Pulmonary lymph node (tissue), 1 donor: ENCODE data around the gene SPG7.

DNA sequence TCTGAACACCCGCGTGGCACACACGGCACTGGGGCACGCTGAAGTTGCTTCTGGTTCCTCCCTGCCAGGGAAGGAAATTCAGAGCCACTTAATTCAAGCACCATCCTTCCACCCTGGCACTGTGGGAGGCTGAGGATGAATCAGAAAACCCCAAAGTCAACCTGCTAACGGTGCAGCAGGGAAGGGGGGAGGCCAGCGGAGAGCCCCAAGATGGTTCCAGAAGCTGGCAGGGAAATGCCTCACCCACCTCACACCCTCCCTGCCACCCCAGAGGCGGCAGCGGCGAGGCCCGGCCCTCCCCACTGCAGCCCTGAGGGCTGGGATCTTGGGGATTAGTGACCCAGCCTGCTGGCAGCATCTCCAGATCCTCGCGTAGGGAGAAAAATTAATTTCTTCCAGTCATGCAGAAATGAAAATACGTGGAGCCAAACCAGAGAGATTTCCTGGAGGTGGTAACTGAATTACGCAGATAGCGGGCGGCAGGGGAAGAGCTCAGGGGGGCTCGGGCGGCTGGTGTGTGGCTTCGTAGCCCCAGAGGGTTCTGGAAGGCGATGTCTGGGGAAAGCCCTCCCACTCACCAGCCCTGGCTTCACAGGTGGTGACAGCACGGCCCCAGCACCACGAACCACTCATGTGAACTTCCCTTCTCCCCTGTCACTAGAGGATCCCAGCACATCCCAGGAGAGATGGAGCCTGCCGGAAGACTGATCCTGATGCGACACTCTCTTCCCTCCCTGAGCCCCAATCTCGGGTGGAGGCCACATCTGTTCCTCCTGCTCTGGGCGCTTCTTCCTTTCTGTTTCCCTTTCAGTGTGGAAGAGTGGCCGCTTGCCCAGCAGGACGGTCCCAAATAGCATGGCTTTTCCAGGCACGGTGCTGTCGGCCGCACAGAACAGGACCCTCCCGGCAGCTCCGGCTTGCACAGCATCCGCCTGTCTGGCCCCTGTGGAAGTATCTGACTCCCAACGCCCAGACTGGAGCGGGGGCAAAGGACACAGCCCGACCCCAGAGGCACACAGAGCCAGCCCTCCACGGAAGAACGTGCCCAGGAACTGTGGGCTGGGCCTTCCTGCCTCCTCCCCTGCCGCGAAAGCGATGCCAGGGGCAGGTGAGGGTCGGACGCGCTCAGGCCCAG is 37.9 kb downstream of the CBFA2T3 start:
- PRO-cap, result unidirectional peak, plus-strand start at position 270 of the sequence; bidirectional peak, plus-strand start at position 544 of the sequence, minus-strand start at position 374 of the sequence; bidirectional peak, plus-strand start at position 1,095 of the sequence, minus-strand start at position 1,015 of the sequence

DNA sequence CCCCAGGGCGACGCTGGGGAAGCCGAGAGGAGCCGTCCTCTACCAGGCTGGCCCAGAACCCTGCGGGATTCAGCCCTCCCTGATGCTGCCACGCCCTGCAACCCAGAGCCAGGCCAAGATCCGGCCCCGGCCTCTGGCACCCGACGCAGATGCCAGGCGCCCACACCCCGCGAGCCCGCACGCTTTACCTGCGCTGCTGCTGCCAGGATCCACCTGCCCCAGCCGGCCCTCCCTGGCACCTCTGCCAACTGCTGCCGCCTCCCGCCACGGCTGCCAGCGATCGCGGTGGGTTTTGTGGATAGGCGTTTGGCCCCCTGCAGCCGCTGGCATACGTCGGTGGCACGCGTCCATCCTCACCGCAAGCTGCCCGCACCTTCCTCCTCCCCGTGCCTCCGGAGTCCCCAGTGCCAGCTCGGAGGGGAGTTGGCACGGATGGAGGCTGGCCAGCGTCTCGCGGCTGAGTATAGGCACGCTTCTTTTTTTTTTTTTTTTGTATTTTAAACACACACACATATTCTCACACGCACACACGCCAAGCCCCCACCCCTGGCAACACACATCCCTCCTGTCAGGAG is 41.3 kb upstream of the ACSF3 start:
- PRO-cap, result no peak

GRCh38 chr16:89071739-89072463 is 21.8 kb upstream of the ACSF3 start:
- PRO-cap, result no peak

- PRO-cap, result no peak
Observed at GRCh38 chr16:89101586-89102039, 8.0 kb downstream of the ACSF3 start.

DNA sequence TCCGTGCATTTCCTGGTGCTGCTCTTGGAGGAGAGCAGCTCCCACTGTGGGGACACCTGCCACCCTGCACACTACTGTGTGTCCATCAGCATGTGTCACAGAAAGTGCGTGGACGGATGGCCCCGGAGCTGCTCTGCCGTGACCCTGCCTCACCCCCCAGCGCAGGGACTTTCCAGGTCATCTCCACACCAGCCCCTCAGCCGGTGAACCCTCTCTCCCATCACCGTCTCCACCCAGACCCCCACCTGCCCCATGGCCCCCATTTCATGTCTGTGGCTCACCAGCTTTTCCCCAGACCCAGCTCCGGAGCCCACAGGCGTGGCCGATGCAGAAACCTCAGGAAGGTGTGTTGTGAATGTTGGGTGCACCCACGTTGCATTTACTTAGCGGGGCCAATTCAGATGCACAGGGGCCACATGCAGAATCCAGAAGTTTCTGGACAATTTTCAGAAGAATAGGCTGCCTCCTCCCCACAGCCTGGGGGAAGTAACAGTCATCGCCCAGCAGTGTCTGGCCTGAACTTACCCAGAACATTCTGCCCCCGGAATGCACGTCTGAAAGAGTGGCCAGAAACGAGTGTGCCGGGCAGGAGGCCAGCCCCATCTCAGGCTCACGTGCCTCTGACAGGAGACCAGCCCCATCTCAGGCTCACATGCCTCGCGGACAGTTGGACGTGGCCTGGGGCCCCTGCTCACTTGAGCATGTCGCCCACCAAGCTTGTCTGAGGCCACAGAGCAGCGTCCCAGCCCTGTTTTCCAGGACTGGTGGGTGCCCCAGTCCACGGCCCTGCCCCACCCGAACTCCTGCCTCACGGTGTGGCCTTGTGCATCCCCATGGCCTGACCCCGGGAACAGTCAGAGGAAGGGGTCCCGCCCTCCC is 16.6 kb upstream of the CDH15 start:
- PRO-cap, result unidirectional peak, plus-strand start at position 666 of the sequence

DNA sequence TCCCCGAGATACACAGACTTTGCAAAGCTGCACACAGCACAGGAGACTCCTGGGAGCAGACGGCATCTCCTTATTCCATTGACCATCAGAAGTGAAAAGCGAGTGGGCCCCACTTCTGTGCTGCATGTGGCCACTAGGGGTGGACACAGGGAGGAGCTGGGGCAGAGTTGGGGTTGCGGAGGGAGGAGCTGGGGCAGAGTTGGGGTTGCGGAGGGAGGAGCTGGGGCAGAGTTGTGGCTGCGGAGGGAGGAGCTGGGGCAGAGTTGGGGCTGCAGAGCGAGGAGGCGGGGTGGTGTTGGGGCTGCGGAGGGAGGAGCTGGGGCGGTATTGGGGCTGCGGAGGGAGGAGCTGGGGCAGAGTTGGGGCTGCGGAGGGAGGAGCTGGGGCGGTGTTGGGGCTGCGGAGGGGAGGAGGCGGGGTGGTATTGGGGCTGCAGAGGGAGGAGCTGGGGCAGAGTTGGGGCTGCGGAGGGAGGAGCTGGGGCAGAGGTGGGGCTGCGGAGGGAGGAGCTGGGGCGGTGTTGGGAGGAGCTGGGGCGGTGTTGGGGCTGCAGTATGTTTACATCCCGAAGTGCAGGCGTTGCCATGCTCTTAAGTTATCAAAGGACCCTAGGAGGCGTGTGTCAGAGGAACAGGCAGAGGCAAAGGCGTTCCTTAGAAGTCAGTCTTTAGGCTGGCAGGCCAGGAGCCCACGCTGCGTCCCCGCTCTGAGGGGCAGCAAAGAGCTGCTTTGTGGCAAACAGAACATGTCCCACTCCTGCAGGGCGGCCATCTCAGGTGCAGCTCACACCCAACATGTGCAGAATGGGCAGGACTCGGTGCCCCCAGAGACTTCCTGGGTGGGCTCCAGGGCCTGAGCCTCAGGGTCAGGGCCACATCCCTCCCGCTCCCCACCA is 76.0 kb downstream of the ZNF778 start:
- PRO-cap, result no peak

DNA sequence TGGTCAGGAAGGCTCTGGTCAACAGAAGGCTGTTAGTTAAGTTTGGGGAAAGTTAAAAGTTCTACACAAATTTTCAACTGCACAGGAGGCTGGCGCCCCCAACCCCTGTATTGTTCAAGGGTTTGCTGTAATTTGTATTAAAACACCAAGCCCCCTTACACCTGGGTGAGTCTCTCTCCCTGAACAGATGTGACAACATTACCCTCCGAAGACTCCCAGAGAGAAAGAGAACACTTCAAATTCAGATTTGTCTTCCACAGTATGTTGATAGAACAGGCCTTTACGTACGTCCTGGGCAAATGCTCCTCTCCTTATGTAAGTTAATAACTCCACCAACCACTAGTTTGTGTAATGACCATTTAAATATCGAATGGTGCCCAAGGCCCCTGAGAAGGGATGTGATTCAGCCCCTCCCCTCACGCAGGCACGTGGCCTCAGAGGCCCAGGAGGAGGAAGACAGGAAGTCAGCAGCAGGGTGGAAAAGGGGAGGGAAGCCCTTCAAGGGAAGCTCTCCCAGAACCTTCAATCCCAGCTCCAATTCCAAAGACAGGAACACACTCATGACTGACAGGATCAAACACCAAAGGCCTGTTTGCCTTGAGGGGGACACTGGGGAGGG is 104.7 kb downstream of the ZNF778 start:
- PRO-cap, result no peak

DNA sequence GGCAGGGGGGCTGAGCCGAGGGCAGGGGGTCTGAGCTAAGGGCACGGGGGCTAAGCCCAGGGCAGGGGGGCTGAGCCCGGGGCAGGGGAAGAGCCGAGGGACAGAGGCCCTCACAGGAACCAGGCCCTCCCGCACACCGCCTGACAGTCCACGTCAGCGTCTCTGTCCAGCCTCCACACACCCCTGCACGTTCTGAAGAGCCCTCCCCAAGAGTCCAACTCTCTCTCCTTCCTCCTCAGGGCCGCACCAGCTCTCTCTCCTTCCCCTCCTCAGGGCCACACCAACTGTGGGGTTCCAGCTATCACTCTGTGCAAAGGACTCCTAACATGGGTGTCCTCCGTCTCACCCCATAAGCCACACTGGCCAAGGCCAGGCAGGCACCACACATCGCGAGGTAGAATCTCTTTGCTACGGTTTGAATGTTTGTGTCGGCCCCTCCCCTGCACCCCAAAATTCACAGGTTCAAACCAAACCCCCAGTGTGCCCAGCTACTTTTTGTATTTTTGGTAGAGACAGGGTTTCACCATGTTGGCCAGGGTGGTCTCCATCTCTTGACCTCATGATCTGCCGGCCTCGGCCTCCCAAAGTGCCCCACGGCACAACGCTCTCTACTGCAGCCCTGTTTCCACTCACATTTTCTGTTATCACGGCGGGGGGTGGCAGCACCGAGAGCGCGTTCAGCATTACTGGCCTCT is 106.2 kb downstream of the ZNF778 start:
- PRO-cap, result no peak

DNA sequence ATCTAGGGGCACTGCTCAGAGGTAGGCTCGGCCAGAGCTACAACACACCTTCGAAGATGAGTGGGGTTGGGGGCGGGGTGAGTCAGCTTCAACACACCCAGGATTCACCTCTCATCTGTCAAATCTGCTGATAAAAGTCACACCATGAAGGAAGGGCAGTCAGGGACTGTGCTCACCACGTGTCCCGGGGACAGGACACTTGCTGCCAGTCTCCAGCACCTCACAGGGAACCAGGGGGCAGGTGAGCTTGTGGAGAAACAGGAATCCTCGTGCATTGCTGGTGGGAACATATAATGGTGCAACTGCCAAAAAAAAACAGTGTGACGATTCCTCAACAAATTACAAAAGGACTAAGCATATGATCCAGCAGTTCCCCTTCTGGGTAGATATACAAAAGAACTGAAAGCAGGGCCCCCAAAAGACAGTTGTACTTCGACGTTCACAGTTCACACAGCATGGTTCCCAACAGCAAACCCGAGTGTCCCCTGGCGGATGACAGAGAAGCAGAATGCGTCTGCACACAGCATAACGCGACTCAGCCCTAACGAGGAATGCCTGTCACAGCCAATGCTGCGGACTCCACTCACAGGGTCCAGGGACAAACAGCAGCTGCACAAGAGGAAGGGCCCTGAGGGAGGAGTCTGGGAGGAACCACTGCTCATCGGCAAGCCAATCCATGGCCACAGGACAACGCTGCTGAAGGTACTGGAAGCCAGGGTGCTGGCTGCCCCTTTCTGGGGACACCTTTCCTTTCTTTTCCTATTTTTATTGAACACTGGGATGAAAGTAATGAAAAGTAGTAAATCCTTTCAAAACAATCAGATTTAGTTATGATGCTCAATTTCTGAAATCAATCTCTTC is 133.0 kb downstream of the ANKRD11 start:
- PRO-cap, result no peak

- PRO-cap, result no peak
Observed at GRCh38 chr16:89394821-89395719, 95.3 kb downstream of the ANKRD11 start.

GRCh38 chr16:89407198-89408441 is 82.7 kb downstream of the ANKRD11 start:
- PRO-cap, result no peak

DNA sequence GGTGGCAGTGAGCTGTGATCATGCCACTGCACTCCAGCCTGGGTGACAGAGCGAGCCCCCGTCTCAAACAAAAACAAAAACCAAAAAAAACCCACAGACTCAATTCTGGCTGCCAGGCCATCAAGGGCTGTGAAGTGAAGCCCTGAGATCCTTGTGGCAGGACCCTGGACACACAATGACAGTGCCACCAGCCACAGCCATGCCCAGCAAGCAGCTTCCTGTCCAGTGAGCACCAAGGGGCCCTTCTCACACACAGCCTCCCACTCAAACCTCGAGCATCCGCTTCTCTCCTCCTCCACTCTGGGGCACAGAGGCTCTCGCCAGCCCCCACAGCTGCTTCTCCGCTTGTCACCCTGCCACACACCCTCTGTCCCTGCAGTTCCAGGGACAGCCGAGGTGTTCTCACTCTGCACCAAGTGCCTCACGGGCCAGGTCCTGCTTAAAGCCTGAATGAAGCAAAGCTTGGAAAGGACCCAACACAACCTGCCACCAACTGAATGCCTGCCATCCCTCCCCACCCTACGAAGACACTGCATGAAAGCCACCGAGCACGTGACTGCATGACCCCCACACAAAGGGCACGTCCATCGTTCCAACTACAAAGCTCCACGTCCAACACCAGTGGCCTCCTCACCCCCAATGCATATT is 43.7 kb downstream of the ANKRD11 start:
- PRO-cap, result no peak

- PRO-cap, result no peak
Observed at GRCh38 chr16:89460595-89461199, 29.7 kb downstream of the ANKRD11 start.

DNA sequence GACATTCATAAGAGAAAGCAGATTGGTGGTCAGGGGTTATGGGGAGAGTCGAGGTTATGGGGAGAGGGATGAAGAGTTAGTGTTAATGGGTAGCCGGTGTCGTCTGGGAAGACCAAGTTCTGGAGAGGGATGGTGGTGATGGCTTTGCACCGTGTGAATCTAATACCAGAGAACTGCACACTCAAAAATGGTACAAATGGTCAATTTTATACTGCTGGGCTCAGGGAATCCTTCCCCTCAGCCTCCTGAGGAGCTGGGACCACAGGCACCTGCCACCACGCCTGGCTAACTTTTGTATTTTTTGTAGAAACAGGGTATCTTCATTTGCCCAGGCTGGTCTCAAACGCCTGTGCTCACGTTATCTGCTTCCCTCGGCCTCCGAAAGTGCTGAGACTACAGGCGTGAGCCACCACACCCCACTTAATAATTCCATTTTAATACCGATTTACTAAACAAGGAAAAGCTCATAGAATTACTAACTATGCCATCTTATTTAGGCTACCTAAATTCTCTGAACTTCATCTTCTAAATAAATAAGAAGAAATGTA is 29.1 kb downstream of the ANKRD11 start:
- PRO-cap, result no peak

DNA sequence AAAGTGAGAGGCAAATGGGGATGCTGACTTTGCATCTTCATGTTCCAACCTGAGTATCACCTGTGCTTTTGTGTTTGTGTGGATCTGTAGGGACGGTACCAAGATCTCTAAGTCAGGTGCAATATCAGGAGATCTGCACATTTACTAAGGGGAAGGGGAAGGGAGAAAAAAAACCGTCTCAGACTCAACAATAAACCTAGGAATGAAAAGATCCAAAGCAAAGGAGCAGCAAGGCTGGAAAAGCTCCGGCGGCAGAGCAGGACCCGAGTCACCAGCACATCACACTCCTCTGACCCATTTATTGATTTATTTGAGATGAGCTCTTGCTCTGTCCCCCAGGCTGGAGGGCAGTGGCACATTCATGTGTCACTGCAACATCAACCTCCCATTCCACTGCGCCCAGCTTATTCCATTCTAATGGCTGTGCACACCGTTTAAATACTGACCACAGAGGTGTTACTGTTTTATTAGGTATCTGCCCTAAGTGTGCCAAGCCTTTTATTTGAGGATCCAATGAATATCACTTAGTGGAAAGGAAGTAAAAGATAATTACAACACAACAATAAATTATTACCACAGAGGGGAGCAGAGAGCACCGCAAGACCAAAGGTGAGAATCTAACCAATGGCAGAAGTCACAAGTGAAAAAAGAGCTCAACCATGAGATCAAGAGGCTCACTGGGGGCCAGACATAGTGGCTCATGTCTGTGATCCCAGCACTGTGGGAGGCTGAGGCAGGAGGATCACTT is 18.0 kb downstream of the ANKRD11 start:
- PRO-cap, result no peak

- PRO-cap, result no peak
Observed at GRCh38 chr16:89480635-89481586, 9.4 kb downstream of the ANKRD11 start.

GRCh38 chr16:89507610-89508607 is at the start of gene SPG7:
Gene SPG7 (plus strand): TSS chr16:89508403.
- PRO-cap, result bidirectional peak, plus-strand start at chr16:89508397, minus-strand start at chr16:89508318

GRCh38 chr16:89540747-89541217 is 19.7 kb upstream of the RPL13 start:
- PRO-cap, result no peak

DNA sequence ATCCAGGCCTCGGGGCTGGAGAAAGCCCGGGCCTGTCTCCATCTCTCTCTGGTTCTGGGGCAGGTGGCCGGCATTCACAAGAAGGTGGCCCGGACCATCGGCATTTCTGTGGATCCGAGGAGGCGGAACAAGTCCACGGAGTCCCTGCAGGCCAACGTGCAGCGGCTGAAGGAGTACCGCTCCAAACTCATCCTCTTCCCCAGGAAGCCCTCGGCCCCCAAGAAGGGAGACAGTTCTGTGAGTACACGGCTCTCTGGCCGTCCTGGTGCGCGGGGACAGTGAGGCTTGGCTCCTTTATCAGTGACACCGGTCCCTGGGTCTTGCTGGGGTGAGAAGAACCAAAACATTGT is 1.0 kb downstream of the RPL13 start:
- PRO-cap, result no peak

DNA sequence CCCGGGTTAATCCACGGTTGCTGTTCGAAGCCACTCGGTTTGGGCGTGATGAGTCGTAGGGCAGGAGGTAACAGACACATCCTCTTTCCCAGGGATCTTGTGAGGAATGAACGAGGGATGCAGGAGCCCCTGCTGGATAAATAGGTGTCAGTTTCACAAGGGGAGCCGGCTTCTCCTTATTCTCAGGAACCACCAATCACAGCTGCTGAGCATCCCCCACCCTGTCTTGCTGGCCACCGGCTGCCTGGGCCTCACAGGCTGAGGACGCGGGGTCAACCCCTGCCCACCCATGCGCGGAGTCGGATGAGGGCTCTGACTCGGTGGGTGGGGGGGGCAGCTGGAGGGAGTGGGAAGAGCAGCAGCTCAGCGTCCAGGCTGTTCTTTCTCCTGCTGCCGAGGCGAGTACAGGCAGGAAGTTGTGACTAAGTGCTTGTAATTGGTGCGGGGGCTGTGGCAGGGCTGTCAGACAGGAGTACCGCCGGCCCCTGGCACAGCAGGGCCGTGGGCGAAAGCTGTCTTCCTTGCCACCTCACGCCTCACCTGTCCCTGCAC is 11.2 kb upstream of the DPEP1 start:
- PRO-cap, result no peak